ENCODE measurements around the genes TRPC1 and SLC9A9.

GRCh38 chr3:141530116-141530600 lies 43.3 kb downstream of the RASA2 start:
- PRO-cap = unidirectional peak, minus-strand start at chr3:141530193

DNA sequence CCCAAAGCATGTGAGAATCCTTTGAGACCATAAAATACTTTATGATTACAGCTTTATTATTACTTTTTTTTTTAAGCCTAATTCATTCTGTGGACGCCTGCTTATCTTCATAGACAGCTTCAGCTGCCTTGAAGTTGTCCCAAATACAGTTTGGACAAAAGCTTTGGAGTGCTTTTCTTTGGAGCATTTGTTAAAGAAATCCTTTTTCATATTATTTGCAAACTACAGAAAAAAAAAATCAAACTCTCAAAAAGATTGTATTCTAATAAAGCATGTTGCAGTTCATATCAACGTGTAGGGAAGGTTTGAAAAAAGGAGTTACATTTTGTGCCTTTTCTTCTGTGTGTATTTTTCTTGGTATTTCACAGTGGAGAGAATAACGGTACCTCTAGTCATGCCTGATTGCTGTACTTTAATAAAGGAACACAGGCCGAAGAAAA lies 69.6 kb downstream of the RASA2 start:
- PRO-cap = no peak

DNA sequence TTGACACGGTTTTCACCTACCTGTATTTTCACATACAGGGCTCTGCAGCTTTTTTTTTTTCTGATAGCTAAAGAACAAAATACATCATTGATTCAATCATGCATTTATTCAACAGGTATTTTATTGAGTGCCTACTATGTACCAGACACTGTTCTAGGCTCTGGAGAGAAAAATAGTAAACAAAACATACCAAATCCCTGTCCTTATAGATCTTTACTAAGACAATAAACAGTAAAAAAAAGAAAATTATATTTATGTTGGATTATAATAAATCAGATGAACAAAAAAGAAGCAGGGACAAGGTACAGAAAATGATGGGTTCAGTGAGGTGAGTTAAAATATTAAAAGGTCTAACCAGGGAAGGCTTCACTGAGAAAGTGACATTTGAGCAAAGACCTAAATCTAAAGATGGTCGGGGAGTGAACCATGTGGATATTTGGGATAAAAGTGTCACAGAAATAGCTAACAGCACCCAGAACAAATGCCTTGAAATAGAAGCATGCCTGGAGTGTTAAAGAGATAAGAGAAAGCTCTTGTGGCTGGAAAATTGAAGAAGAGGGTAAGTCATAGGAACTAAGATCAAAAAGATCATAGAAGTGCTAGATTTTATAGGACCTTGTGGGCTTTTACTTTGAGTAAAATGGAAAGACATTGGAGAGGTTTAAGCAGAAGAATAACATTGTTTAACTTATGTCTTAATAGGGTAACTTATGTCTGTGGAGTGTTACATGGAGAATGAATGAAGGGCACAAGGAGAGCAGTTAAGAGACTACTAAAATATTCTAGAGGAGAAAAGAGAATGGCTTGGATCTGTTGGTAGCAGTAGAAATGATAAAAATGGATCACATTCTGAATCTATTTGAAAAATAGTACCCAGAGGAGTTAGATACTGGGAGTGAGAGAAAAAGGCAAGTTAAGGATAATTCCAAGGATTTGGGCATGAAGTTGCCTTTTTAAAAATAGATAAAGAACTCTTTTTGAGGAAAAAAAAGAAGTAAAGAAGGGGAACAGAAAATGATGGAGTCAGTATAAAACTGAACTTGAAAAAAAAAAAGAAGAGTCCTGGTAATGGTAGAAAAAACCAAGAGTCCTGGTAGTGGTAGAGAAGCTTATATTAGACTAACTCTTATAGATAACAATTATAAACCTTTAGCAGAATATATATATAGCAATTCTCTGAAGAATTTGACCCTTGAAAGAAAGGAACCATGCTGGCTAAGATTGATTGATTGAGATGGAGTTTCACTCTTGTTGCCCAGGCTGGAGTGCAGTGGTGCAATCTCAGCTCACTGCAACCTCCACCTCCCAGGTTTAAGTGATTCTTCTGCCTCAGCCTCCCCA lies 105.5 kb downstream of the RASA2 start:
- PRO-cap = no peak

DNA sequence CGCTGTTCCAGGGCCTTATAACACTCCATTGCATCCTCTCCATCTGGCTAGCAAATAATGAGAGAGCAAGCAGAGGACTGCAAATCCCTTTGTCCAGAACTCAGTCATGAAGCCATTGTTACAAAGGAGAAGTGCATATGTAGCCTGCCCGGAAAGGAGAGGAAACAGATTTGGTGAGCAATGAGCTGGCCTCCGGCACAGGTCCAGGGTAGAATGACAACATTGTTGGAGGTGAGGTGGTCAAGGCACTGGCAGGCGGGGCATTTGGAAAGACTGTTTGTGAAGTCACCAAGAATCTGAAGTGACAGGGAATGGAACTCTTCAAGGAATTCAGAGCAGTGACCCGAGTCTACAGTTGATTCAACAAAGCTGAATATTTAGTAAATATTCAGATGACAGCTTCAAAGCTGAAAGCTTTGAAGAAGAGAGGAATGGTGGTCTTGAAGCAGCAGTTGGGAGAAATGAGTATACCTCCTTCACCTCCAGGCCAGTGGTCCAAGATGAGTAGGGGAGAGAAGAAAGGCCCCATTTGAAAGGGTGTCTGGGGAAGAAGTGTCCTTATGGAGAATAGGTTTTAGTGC lies 24.9 kb upstream of the ATP1B3 start:
- PRO-cap = no peak

- PRO-cap = no peak
Measured at GRCh38 chr3:141853194-141853574, 23.3 kb upstream of the ATP1B3 start.

- PRO-cap = no peak
Measured at GRCh38 chr3:141913560-141913908, 37.1 kb downstream of the ATP1B3 start.

GRCh38 chr3:142027054-142028202 lies 121.9 kb downstream of the TFDP2 start:
- PRO-cap = no peak

DNA sequence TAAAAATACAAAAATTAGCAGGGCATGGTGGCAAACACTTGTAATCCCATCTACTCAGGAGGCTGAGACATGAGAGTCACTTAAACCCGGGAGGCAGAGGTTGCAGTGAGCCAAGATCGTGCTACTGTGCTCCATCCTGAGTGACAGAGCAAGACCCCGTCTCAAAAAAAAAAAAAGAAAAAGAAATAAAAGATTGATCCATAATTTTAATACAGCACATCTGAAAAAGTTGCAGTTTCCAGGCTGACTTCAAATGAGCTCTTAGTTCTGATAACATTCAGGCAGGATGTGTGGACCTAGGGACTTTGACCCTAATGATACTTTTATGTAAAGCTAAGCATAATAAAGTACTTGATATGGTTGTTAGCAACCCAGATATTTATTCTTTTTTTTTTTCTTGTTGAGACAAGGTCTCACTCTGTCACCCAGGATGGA lies 10.7 kb upstream of the GK5 start:
- PRO-cap = no peak

DNA sequence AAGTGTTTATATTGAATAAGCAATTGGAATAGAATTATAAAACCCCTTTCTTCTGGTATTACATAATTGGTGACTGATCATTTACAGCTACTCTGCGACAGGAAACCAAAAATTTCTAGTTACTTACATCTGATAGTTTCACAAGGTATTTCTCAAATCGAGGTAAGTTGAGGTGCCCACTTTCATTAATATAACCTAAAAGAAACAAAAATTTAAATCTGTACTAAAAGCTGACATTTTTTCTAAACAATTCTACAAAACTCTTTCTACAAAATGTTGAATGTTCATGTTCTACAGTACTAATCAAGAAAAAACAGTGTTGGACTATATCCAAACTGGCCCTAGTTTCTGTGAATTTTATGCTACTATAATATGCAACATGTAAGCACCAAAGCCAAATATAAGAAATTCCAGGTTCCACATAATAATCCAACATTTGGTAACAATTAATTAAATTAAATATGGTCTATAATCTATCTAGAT lies 26.4 kb downstream of the XRN1 start:
- PRO-cap = no peak

DNA sequence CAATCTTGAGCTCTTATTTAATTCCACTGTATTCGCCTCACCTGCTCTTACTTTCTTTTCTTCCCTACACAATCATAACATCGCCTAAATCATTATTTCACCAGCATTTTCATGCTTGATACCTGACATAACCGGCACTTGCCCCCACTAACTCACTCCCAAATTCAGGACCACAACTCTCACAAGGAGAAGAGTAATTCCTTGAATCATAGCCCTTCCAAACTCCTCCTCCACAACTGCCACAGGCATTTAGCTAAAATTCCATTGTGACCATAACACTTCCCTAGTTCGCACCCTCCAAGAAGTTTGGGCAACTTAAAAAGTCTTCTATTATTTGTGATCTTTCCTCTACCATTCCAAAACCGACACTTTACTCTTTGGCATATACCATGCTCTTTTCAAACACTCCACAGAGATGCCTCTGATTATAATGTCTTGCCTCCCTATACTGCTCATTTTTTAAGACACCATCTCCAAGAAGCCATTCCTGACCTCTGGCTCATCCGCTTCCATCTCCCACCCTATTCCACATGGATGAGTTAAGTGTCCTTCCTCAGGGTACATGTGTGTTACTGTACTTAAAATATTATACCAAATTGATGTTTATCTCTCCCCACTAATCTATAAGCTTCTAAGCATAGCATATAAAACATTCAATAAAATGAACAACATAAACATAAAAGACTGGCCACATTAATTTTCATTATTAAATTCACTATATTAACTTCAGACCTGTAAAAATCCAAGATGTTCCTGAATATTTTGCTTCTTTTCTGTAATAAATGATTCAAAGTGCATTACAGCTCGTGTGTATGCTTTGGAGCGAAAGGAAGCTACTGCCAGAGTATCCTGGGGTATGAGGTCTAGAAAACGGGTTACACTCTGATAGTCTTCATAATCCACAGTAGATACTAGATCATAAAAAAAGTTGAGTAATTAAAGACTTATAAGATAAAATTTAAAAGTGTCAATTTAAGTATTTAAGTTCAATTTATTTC lies 59.7 kb upstream of the XRN1 start:
- PRO-cap = no peak

DNA sequence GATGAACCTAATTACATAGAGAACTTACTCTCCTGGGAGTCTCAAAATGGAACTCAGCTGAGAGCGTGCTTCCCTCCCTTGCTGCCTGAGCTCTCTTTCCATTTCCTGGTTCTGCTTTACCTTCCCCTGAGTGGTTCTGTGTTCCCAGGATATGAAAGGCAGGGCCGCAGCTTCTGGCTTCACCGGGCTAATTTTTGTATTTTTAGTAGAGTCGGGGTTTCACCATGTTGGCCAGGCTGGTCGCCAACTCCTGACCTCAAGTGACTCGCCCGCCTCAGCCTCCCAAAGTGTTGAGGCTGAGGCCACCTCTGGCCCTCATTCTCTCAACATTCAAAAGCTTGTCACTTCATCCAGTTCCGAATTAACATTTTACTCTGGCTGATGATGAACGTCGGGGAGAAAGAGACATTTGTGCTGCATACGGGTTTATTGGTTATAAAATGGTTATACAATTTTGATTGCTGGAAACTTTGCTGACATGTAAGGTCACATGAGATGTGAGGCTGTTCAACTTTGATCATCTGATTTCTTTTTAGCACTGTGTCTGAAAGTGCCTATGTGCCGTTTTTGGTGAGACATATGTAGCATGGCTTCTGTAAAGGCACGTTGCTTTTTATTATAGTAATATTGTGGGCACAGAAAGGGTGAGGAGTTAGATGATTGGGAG lies 6.6 kb downstream of the PLS1 start:
- PRO-cap = no peak

DNA sequence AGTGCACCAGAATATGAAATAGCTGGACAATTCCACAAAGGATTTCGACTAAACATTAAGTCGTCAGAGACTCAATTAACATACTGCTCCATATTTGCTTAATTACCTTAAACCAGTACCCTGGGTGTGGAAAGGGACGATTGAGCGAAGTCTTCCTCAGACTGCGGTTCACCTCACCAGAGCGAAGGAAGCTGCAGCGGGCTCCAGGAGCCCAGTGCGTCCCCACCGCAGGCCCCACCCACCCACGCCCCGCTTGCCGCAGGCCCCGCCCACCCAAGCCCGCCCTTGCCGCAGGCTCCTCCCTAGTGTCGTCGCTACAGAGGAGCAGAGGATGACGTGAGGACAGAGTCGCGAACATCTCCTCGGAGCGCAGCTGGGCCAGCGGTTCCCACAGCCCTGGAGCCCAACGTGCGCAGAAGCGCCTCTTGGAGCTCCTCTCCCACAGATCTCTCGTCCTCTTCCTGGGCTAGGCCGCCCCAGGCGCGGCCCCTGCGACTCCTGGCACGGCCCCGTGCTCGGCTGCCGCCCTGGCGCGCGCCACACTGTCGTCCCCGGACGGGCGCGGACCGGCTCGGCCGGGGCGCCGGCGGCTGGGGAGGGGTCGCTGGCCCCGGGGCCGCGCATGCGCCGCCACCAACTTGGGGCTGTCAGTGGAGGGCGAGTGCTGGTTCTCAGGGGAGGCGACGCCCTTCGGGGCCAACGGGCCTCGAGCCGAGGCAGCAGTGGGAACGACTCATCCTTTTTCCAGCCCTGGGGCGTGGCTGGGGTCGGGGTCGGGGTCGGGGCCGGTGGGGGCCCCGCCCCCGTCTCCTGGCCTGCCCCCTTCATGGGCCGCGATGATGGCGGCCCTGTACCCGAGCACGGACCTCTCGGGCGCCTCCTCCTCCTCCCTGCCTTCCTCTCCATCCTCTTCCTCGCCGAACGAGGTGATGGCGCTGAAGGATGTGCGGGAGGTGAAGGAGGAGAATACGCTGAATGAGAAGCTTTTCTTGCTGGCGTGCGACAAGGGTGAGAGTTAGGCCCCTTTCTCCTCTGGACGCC lies at the start of gene TRPC1:
Gene TRPC1, plus strand, starts transcription at position 311 of the 1,041 bp plus-strand sequence.
- PRO-cap = bidirectional peak, plus-strand start at position 327 of the sequence, minus-strand start at position 175 of the sequence

GRCh38 chr3:142724765-142725234 lies 966 bp downstream of the TRPC1 start:
- PRO-cap = unidirectional peak, minus-strand start at chr3:142724890

- PRO-cap = no peak
Measured at GRCh38 chr3:143302525-143303118, 183.1 kb downstream of the CHST2 start.

DNA sequence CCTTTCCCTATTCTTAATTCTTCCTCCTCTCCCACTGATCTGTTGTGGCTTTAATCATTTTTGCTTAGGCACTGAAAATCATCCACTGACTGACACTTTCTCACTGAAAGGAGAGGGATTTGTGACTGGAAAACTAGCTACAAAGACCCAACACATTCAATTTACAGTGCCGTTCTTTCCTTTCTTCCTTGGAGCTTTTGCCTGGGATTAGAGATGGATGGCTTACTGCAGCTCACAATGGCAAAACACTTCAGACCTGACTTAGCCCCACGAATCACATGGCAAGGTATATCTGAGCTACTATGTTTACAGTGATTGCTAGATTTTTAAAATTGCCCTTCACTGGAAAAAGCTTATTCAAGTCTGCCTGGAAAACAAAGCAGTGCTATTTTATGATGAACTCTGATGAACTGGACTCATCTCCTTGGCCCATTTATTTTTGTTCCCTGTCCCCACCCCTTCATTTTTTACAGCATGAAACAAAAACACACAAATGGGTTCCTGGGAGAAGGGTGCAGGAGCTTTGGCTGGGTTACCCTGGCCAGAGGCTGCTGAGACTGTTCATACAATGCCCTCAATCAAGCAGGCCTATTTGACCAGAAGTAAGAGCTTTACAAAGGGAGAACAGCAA lies 243.1 kb downstream of the CHST2 start:
- PRO-cap = no peak

GRCh38 chr3:143848130-143848874 lies at the start of gene SLC9A9:
Gene SLC9A9 (minus strand): TSS chr3:143848468.
- PRO-cap = unidirectional peak, minus-strand start at chr3:143848279; unidirectional peak, minus-strand start at chr3:143848458

- PRO-cap = no peak
Measured at GRCh38 chr3:144502263-144502821, 530.7 kb downstream of the DIPK2A start.

- PRO-cap = no peak
Measured at GRCh38 chr3:146138705-146139410, 22.1 kb downstream of the PLOD2 start.

DNA sequence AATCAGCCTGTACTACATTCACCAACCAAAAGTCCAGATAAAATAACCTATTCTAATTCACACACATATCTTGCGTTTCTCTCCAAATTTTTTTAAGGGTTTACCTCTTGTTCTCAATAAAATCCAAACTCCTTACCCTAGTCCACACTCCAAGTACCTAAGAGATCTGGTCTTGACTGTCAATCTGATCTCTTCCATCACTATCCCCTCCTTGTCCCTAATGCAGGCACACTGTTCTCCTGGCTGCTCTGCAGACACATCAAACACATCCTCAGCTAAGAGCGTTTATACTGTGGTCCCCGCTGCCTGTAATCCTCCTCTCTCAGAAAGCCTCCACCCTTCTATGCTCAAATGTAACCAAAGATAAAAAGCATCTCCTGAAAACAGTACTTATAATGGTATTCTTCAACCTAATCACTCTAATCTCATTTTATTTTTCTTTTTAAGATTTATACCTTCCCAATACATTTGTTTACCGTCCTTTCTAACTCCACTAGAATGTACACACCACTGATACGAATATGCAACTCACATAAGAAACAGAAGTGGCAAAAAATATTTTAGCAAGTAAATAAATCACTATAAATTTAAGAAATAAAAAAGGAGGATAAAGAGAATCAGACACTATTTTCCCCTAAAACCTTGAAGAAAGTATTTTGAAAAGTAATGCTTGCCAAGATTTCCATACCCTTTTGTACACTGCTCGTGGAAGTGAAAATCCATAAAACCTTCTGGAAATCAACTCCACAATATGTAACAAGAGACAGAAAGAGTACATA lies 17.1 kb downstream of the PLOD2 start:
- PRO-cap = no peak

DNA sequence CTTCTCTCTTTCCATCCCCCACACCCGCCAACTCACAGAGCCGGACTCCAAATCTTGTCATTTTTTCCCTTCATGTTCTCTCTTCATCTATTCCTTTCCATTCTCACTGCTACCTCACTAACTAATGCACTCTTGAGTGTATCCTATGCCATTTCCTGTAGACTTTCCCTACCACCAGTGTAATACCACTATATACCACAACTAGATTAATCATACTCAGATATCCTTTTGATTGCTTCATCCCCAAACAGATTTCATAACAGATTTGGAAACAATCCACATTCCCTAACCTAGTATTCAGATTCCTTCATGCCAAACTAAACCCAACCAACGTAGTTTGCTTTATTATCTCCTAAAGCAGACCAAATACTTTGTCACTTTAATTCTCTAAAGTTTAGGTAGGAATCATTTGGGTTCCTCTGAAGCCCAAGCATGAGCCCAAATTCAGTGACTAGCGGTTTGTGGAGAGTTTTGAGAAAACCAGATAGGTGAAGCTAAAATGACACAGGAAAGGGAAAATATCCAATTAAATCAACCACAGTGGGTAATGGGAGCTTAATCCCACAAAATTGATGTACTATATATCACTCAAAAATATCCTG lies 2.7 kb upstream of the PLOD2 start:
- PRO-cap = unidirectional peak, minus-strand start at position 166 of the sequence